B cell (primary cell): ENCODE measurements around a stretch of chr14.

GRCh38 chr14:24189531-24189936 is 918 bp upstream of the IPO4 start:
- PRO-cap, result no peak
- CAGE, long polyA plus RNA, result no peak

GRCh38 chr14:24196423-24196674 is 1.1 kb upstream of the TM9SF1 start:
- PRO-cap, result no peak
- CAGE, long polyA plus RNA, result no peak

DNA sequence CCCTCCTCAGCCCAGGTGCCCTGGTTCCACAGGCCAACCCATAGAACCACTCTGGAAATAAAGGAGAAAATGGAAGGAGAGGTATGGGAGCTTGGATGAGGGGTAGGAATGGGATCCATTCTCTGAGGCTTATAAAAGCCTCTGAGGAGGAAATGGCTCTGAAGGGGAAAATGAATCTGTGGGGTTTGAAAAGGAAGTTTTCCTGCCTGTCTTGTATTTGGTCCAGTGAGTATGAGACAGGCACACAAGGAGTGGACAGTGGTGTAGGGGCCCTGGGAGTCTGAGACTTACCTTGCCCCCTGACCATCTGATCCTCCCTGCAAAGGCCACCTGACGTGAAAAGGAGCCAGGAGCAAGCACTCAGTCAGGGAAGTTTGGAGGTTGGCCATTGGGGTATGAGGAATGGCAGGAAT is 866 bp downstream of the LTB4R start:
- PRO-cap, result no peak
- CAGE, long polyA plus RNA, result no peak

DNA sequence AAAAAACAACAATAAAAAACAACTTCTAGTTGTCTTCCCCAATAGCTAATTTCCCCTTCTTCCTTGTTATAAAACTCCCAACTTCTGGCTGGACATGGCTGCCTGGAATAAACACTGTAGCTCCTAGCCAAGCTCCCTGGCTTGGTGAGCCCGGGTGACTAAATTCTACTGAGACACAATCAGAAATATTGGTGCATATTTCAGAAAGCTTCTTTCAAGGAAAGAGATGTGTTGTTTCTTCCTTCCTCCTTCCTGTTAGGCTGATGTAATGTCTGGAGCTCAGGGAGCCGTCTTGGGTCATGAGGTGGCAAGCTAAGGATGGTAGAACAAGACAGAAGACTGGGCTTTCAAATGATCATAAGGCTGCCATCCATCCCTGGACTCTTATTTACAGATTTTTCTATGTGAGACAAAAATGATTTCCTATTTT is 4.3 kb downstream of the CBLN3 start:
- PRO-cap, result no peak
- CAGE, long polyA plus RNA, result no peak

DNA sequence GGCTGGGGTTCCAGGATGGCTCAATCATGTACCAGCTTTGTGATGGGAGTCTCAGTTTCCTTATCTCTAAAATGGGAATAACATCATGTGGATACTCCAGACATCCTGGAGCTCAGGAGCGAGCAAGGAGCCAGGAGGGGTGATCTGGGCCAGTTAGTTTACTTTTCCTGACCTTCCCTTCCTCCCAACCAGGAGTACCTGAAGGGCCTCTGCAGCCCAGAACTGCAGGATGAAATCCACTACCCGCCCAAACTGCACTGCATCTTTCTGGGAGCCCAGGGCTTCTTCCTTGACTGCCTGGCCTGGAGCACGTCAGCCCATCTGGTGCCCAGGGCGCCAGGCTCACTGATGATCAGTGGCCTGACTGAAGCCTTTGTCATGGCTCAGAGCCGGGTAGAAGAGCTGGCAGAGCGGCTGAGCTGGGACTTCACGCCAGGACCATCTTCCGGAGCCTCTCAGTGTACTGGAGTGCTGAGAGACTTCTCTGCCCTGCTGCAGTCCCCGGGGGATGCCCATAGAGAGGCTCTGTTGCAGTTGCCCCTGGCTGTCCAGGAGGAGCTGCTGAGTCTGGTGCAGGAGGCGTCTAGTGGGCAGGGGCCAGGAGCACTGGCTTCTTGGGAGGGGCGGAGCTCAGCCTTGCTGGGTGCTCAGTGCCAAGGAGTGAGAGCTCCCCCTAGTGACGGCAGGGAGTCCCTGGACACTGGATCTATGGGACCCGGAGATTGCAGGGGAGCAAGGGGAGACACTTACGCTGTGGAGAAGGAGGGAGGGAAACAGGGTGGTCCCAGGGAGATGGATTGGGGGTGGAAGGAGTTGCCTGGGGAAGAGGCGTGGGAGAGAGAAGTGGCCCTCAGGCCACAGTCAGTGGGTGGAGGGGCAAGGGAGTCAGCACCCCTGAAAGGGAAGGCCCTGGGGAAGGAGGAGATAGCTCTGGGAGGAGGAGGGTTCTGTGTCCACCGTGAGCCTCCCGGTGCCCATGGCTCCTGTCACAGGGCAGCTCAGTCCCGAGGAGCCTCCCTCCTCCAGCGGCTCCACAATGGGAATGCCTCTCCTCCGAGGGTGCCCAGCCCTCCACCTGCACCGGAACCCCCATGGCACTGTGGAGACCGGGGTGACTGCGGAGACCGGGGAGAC is 1.9 kb downstream of the KHNYN start:
- PRO-cap, result unidirectional peak, plus-strand start at position 801 of the sequence
- CAGE, long polyA plus RNA, result no peak

GRCh38 chr14:24481512-24482126 is 26.4 kb downstream of the CMA1 start:
- PRO-cap, result no peak
- CAGE, long polyA plus RNA, result no peak

GRCh38 chr14:24525861-24526205 is 17.8 kb upstream of the CMA1 start:
- PRO-cap, result no peak
- CAGE, long polyA plus RNA, result no peak

DNA sequence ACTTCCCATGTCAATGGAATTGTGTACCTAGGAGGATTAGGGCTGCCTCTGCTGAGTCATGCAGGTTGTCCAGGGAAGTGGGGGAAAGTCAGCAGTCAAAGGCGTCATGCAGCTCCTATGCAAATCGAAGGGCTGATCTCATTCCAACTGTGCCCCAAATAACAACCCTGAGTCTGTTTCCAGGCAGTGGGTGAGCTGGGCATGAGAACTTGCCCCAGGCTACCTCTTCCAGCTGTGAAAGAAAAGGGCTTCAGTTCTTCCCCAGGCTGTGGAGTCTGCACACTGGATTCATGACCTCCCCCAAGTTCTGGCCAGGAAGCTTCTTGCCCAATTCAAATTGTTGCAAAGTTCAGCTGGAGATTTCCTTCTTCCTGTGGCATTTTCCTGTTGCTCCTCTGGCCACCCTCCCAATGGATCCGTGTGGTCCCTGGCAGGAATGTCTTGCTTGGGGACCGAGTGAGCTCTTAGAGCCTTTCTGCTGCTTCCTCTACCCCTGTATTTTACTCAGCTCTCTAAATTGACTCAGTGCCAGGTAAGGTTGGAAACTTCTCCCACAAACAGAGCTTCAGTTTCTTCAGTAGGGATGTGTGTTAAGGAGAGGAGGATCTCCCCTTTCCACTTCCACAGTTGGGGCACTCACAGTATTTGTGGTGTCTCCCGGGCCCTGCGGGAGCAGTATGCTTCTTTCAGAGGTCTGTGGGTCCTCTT is 13.9 kb downstream of the GZMH start:
- PRO-cap, result no peak
- CAGE, long polyA plus RNA, result no peak

GRCh38 chr14:24827529-24828132 is 193.6 kb upstream of the GZMB start:
- PRO-cap, result no peak
- CAGE, long polyA plus RNA, result no peak

DNA sequence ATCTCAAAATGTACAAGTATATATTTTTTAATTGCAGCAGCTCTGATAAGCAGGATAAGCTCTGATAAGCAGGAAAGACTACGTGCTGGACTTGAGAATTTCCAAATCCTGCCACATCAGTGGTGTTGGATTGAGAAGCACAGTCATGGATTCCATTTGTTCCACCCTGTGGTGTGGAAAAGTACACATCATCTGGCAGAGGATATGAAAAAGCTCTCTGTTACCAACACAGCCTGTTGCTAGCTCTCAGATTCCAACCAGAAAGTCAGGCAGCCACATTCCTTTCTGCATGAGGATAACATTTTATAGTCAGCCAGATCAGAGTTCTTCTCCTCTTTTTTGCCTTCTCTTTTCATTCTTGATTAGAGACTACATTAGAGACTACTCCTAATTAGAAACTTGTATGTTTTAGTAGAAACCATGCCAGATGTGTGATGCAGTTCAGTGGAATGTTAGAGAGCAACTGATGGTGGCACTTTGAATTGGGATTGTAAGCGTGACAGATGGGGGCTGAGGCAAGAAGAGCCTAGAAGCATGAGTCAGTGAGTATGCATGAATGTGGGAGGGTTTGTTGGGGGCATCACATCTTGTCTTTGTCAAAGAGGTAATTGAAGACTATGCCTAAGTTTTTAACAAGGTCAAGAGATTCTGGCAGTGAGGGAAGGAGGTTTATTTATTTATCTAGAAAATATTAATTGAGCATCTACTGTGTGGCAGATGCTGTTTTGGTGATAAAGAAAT is 61.2 kb upstream of the STXBP6 start:
- PRO-cap, result no peak
- CAGE, long polyA plus RNA, result no peak

DNA sequence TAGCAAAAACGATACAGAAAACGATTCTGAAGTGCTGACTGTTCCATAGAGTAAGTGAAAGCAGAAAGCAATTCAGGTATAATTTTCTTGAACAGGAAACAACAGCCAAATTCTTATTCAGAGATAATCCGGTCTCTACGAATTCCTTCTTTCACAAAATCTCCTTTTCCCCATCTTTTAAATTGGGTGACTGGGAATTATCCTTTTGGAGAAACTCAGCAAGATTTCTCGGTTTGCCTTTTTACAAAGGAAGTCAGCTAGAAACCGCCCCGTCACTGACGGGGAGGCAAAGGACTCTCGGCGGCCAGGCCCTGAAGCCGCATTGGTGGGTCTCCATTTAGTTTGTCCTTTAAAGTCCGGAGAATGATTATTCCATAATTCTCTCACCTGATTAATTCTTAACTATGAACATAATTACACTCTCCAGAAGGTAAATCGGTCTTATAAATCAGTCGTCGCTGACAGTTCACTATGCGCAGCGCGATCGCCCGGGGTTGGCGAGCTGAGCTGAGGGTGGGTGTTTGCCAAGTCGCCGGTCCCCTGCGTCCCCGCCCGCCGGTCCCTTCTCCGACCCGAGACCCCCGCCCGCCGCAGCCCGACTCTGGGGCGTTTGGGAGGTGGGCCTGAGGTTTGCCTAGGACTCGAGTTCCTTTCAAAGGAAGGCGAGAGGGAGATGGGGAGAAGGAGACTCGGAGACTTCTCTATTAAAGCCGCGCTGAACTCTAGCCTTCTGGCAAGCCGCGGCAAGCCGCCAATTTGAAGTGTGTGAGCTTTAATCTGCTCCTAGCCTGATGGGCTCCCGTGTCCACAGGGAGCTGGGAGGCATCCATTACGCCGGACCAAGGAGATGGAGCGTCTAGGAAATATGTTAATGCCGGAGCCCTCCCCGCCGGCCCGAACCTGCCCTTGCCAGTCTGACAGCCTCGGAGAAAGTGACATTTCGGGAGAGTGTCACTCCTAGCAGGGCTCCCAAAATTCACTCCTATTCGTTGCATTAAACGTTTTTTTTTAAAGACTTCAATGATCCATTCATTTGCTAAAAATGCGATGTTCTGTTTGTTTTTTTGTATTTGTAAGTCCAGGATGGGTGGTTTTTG is 393.0 kb downstream of the NOVA1 start:
- PRO-cap, result no peak
- CAGE, long polyA plus RNA, result no peak

GRCh38 chr14:26415563-26416047 is 182.2 kb downstream of the NOVA1 start:
- PRO-cap, result no peak
- CAGE, long polyA plus RNA, result no peak

DNA sequence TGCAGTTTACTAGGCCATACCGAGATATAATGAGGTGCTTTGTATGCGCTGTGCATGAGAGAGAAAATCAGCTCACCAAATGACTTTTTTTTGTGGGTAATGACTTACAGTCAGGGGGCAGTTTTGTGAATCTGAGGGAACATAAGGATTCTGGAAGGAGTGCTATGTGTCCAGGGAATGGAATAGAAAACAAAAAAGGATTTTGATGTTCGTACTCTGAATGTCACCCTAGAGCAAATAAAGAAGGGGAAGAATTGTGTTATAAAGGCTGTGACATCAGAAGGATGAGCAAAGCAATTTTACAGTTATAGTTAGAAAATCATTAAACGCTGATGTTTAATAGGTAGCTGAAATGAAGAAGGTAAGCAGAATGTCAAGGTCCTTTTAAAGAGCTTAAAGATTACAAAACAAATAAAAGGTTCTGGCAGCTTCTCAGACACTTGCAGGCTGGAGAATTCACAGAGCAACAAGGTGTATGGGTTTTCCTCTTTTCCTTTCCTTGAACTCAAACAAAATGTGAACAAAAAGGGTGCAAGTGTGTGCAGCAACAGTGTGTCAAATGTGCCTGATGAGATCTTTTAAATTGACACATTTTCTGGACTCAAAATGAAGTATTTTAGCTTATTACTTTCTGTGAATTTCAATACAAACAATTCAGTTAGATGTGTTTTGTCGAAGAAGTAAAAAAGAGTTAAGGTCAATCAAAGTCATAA is 247.6 kb upstream of the NOVA1 start:
- PRO-cap, result no peak
- CAGE, long polyA plus RNA, result no peak

GRCh38 chr14:28764963-28765882 is 1.4 kb upstream of the FOXG1 start:
- PRO-cap, result no peak
- CAGE, long polyA plus RNA, result no peak

DNA sequence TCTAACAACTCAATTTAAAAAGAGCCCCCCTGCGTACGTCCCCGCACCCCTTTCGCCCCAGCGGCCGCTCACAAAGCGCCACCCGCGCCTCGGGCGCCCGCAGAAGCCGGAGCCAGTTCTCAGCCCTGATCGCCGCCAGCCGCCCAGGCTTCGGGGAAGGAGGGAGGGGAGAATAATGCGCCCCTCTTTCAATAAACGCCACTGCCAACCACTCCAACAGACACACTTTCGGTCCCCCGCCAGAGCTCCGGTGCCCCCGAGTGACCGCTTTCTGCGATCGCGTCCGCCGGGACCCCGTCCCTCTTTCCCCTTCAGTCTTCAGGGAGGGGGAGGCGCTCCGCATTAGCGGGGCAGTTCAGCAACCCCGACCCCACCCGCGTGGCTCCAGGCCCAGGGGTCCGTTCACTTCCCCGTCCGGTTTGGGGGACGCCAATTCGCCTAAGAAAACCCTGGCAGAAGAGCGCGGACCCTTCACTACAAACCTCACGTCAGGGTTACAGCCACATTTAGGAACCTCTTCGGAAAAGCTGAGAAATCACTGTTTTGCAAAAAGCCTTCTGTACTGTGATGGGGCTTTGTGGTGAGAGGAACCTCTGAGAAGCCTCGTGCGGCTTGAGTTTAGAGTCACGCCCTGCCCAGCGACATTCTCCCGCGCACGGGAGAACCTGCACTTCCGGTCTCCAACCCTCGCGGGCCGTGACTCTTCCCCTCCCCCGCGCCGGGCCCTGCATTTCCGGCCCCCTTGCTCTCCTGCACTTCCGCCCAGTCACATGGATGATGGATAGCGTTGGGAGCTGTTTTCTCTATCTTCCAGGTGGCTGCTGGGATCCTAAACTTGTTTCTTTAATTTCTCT is 18.8 kb downstream of the FOXG1 start:
- PRO-cap, result no peak
- CAGE, long polyA plus RNA, result no peak

GRCh38 chr14:30194638-30194982 is 267.0 kb upstream of the PRKD1 start:
- PRO-cap, result no peak
- CAGE, long polyA plus RNA, result no peak

DNA sequence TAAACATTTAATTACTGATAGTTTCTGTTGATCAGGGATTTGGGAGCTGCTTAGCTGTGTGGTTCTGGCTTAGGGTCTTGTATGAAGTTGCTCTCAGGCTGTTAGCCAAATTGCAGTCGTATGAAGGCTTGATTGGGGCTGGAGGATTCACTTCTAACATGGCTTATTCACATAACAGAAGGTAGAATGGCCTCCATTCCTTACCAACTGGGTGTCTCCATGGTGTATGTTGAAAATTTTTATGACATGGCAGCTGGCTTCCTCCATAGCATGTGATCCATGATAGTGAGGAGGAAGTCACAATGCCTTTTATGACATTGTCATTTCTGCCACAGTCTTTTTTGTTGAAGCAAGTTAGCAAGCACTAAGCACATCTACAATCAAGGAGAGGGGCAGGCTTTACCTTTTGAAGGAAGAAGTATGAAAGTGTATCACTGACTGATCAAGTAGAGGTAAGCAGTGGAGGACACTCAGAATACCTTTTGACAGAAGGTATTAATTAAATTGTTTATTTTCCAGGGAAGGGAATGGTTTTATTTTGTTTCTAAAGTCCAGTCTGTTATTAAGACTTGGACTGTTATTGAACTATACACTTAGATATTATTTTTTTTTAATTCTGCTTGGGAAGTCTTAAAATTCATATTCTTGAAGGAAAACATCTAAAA is 18.6 kb downstream of the G2E3 start:
- PRO-cap, result no peak
- CAGE, long polyA plus RNA, result no peak

- PRO-cap, result bidirectional peak, plus-strand start at chr14:30622722, minus-strand start at chr14:30622735
- CAGE, long polyA plus RNA, result no peak
Measured at GRCh38 chr14:30622430-30623100, 446 bp downstream of the SCFD1 start.

DNA sequence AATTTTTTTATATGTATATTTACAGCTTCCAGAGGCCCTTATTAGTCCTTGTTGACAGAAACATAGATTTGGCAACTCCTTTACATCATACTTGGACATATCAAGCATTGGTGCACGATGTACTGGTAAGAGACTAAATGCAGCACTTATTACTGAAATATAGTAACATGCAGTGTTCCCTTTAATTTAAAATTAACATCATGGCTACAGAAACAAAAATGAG is 31.3 kb downstream of the SCFD1 start:
- PRO-cap, result no peak
- CAGE, long polyA plus RNA, result no peak

DNA sequence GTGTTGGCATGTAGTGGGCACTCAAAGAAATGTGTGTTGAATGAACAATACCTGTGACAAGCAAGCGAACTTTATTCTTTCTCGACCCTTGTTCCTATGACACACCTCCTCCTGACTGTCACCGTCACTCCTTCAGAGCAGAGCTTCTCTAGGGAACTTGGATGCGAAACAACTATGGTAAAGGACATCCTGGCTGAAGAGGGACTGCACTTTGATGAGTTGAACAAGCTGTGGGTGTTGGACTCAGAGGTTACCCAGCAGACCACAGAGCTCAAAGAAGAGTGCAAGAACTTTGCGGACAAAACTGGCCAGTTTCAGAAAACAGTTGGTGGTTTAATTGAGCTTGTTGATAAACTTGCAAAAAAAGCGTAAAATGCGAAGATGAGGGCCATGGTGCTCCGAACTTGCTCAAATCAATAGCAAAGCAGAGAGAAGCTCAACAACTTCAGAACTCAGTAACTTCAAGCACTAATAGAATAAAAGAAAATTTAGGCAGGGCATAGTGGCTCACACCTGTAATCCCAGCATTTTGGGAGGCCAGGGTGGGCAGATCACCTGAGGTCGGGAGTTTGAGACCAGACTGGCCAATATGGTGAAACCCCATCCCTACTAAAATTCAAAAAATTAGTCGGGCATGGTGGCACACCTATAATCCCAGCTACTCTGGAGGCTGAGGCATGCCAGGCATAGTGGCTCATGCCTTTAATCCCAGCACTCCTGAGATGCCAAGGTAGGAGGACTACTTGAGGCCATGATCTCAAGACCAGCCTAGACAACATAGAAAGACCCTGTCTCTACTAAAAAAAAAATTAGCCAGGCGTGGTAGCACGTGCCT is 6.9 kb upstream of the AP4S1 start:
- PRO-cap, result no peak
- CAGE, long polyA plus RNA, result no peak